Fibroblast of villous mesenchyme (primary cell): Measurements from ENCODE around the gene ACAD9.

GRCh38 chr3:128316263-128316556 lies 150.5 kb downstream of the DNAJB8 start:
- CAGE, long polyA plus RNA, result no peak

DNA sequence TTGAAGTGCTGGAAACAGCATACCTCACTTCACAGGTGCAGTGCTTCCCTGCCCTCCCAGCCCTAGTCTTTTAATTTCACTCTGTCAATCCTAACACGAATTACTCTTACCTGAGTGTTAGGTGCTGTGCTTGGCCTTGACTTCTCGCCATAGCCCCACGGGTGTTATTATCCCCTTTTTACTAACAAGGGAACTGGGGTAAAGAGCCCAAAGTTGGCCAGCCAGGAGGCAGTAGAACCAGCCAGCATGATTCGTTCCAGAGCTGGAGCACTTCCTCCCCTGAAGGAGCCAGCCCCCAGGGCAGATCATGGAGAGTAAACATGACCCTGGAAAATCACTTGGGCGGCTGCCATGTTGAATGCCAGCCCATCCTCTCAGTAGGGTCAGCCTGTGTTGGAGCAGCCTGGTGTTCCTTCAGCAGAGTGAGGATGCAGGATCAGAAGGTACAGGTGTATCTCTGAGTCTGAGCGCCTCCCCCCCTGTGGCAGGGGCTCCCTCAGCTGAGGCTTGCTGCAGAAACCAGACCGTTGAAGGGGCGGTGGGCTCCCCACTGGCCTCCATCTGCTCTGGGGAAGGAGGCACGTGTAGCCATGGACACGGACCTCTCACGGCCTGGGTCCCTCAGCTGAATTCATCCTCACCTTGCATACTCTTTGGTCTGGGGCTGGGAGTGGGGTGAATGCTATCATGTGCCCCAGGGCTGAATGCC lies 143.1 kb downstream of the DNAJB8 start:
- CAGE, long polyA plus RNA, result no peak

- CAGE, long polyA plus RNA, result no peak
These were observed 108.7 kb downstream of the DNAJB8 start for GRCh38 chr3:128357975-128358379.

GRCh38 chr3:128409911-128410565 lies 56.7 kb downstream of the DNAJB8 start:
- CAGE, long polyA plus RNA, result no peak

- CAGE, long polyA plus RNA, result no peak
These were observed 34.3 kb downstream of the DNAJB8 start for GRCh38 chr3:128432168-128433020.

GRCh38 chr3:128478106-128478972 lies 11.6 kb upstream of the DNAJB8 start:
- CAGE, long polyA plus RNA, result no peak

DNA sequence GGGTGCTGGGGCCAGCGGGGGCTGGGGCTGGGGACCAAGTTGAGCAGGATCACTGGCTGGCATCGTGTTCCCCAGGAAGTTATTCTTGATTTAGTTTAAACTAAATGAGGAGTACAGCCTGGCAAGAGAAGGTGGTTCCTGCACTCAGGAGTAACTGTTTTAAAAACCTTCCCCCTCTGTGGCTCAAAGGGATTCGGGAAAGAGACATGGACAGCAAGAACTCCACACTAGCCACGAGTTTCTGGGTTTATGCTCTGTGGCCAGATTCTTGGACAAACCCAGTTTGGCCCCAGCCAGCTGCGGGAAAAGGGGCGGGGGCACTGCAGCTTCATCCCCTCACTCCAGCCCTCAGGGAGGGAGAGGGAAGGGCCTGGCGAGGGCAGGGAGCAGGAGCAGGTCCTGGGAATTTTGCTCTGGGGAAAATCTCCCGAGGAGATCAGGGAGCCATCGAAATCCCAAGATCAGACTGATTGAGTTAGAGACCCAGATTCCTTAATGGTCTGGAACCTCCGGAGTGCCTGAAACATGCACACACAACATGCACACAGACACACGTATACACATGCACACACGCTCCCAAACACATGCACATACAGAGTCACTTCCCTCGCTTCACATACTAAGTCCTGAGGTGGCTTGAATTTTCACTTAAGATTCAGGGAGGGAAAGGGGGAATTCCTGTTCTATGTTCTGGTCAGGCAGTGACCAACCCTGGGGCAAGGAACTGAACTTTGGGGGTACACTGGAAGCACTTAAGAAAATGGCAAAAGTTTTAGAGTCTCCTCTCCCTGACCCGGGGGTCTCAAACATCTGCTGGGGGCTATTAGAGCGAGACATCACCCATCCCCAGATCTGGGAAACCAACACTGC lies 8.0 kb downstream of the GATA2 start:
- CAGE, long polyA plus RNA, result no peak

DNA sequence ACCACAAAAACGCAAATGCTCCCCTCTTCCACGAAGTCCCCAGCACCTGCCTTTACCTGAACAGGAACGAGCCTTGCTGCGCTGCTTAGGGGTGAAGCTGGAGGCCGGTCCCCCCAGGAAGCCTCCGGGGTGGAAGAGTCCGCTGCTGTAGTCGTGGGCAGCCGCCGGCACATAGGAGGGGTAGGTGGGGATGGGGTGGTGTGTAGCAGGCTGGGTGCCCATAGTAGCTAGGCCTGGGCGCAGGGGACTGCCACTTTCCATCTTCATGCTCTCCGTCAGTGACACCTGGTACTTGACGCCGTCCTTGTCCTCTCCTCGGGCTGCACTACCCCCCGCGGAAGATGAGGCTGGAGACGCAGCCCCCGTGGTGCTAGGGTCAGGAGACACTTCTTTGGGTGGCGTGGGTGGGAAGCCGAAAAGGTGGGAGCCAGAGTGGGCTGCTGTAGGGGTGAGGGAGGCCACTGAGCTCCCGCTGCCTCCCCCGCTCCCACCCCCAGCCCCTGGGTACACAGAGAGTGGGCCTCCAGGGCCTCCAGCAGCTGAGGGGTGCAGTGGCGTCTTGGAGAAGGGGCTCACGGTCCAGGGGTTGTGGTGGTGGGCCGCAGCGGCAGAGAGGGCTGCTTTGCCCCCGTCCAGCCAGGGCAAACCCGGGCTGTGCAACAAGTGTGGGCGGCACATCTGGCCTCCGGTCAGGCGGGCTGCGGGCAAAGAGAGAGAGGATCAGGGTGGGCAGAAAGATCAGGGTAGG lies 7.2 kb downstream of the GATA2 start:
- CAGE, long polyA plus RNA, result no peak

- CAGE, long polyA plus RNA, result no peak
These were observed 2.7 kb upstream of the GATA2 start for GRCh38 chr3:128495320-128496550.

DNA sequence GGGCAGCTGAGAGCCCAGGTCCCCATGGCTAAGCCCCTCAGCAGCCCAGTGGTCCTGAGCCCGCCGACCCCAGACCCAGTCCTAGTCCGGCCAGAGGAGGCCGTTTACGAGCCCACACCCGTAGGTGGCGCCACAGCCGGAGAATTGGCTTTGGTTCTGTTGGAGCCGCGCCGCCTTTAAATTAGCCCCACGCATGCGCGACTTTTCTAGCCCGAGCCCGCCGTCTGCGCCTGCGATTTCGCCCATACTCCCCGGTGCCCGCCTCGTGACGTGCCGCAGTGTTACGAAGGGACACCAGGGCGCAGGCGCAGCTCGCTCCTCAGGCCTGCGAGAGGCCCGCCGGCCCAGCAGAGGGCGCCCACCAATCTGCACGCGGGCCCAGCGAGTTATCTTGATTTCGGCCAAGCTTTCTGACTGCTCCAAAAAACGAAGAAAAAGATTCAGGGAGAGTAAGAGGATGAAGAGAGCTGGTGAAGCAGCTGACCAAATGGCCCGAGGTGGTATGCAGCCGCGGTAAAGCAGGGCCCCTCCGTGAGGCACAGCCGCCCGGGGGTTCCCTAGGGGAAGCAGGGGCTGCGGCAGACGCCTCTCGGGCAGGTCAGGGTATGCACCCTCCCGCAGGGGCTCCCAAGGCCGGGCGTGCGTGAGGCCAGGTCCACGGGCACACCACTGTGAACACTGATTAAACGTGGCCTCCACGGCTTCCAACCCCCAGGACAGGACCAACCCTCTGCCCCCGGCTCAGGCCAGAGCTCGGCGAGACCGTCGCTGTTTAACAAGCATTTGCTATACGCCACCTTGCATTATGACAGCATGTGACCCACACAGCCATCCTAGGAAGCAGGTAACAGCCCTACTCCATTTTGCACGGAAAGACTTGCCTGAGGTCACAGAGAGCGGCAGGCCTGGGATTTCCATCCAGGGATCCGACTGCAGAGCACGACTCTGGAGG lies 32.8 kb downstream of the RPN1 start:
- CAGE, long polyA plus RNA, result no peak

- CAGE, long polyA plus RNA, result no peak
These were observed 32.2 kb downstream of the RPN1 start for GRCh38 chr3:128618455-128618850.

- CAGE, long polyA plus RNA, result no peak
These were observed 35.4 kb downstream of the RAB7A start for GRCh38 chr3:128761473-128761769.

DNA sequence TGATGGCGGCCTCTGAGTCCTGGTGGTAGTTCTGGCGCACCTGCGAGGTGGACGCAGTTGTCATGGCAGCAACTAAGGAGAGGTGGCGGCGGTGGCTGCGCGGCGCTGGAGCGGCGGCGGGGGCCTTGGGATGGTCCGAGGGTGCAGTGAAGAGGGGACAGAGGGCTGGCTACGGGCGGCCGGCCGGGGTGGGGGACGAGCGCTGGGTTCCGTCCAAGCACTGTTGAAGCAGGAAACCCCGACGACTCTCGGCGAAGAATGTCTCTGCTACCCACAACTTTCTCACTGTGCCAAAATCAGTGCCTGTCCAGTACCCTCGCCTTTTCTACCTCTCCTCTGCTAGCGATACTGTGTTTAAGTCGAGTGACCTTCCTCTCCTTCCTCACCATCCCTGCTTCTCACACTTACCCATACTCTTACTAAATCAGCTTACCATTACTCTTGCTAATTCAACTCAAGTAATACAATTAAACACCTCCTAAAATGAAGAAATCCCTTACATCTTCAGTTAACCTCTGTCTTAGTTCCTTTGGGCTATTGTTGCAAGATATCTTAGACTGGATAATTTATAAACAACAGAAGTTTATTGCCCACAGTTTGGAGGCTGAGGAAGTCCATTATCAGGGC lies 39.1 kb downstream of the RAB7A start:
- CAGE, long polyA plus RNA, result no peak

GRCh38 chr3:128879319-128880441 lies at the start of gene ACAD9:
Gene ACAD9 (plus strand): TSS chr3:128879620.
- CAGE, long polyA plus RNA, result no peak

DNA sequence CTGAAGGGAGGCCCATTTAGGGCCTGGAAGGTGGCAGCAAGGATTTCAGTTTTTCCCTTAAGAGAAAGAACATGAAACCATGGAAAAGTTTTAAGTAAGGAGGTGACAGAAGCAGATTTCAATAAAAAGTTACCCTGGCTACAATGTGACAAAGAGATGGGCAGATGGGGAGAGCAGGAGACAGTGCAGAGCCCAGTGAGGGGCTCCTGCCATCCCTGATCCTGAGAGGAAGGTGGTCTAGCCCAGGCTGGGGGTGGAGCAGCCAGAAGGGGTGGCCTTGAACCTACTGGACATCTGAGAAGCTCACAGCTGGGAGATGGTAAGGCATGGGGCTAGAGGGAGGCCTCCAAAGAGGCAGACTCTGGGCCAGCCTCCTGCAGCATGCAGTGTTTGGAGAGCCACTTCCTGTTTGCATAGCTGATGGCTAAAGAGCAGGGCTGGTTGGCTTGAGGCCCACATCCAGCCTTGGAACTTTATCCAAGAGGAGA lies 4.4 kb downstream of the EFCC1 start:
- CAGE, long polyA plus RNA, result no peak

DNA sequence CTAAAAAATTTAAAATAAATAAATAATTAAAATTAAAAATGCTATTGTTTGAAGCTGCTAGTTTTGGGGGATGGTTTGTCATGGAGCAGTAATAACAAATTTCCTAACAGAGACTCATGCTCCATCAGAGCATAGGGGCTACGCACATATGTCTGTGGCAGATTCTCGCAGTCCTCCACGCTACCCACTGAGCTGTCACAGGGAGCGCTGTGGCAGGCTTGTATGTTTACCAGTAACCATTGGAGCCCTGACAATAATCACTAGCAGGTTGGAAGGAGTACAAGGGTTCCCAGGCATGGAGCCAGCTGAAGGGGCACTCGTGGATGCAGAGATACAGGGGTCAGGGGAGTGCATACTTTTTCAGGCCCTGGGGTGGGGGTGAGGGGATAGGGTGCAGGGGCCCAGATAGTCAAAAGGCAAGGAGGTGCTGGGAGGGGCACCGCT lies 7.9 kb upstream of the GP9 start:
- CAGE, long polyA plus RNA, result no peak

DNA sequence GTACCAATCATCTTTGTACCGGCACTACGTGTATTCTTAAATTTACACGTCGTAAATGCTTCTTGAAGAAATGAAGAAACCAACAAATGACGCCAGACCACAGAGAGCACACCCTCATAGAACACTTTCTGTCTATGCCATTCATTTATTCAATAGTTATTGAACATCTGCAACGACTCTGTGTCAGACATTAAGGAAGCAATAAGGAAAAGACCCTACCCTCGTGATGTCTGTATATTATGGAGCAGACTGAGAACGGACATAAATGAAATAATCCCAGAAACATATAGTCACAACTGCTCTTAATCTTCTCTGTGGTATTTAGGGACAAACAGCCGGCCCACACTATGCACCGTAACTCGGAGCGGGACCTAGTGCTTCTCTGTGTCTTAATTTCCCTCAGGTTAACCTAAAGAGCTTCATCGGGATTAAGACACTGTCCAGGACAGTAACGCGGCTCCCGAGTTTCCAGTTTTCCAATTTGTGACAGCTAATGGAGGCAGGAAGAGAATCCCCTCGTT lies 480 bp downstream of the ISY1 start:
- CAGE, long polyA plus RNA, result no peak

DNA sequence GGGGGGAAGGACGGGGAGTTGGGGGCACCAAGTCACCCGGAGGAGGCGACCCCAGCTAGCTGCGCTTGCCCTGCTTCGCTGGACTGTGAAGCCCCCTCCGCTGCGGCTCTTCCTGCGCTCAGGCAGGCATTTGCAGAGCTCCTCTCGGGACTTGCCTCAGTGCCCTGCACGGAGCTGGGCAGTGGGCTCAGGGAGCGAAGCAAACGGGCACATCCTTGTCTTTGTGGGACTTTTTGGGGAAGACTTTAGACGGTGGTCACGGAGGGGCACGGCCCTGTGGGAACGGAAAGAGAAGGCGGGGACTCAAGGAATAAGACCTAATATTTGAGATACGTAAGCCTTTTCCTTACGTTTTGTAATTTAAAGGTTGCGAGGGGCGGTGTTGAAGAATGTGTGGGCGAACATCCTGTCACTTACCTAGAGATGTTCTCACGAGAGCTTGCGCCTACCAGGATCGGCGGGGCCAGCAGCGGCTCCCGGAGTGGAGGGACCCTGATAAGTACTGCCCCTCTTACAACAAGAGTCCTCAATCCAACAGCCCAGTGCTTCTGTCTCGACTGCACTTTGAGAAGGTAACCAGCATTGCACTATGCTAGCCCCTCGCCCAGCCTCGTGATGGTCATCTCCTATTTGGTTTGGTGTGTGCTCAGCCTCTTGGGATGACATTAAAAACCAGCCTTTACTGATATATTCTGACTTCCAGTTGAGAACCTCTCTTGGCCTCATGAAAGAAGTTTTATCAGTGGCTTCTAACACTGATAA lies 855 bp downstream of the HMCES start:
- CAGE, long polyA plus RNA, result no peak

DNA sequence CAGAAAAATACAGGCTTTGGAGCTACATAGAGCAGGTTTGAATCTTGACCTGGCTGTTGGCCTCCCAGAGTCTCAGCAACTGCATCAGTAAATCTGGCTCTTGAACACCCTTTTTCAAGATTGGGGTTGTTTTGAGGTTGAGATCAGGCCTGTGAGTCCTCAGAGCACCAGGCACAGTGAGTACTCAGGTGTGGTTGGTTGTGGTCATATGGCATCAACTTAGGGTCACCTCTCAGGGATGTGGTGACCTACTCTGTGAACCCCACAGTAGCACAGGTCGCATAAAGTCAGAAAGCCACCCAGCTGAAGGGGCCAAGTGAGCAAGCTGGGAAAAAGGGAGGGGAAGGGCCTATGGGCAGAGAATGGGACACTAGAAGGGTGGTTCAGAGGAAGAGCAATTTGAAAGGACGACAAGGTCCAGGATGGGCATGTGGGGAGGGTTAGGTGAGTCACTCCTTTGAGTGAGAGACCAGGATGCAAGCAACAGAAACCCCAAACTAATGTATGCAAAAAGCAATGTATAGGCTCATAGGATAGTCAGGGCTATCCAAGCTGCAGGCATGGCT lies 4.1 kb downstream of the H1-10 start:
- CAGE, long polyA plus RNA, result no peak

- CAGE, long polyA plus RNA, result no peak
These were observed 27.7 kb upstream of the H1-10 start for GRCh38 chr3:129343675-129344313.